Cardiac ventricle fibroblast (primary cell): ENCODE data around the gene ESYT2.

GRCh38 chr7:157614814-157616020, 278.4 kb downstream of the DNAJB6 start:
- RAMPAGE, long total RNA = no peak

DNA sequence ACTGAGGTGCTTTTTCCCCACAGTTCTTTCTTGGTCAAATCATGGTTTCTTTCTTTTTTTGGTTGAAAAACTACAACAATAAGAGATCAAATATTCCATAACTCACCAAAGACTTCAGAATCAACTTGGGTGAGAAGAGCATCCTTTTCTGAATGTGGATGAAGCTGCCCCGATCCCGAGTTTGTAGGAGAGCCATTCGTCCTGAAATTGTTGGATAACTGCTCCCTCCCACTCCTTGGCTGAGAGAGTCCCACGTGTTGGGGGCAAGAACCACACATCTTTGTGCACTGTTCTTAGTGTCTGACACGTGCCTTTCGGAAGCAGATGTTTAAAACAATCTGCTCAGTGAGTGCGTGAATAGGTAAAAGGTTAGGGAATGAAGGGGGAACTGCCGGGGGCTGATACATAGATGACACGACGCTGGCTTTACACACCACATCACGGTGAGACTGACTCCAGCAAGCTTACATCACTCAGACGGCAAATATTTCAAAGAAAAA, 575.7 kb downstream of the PTPRN2 start:
- RAMPAGE, long total RNA = no peak

- RAMPAGE, long total RNA = no peak
These were observed 494.3 kb downstream of the PTPRN2 start for GRCh38 chr7:158093334-158093669.

- RAMPAGE, long total RNA = no peak
These were observed 36.4 kb upstream of the NCAPG2 start for GRCh38 chr7:158741002-158741481.

GRCh38 chr7:158757048-158757789, 52.6 kb upstream of the NCAPG2 start:
- RAMPAGE, long total RNA = no peak

DNA sequence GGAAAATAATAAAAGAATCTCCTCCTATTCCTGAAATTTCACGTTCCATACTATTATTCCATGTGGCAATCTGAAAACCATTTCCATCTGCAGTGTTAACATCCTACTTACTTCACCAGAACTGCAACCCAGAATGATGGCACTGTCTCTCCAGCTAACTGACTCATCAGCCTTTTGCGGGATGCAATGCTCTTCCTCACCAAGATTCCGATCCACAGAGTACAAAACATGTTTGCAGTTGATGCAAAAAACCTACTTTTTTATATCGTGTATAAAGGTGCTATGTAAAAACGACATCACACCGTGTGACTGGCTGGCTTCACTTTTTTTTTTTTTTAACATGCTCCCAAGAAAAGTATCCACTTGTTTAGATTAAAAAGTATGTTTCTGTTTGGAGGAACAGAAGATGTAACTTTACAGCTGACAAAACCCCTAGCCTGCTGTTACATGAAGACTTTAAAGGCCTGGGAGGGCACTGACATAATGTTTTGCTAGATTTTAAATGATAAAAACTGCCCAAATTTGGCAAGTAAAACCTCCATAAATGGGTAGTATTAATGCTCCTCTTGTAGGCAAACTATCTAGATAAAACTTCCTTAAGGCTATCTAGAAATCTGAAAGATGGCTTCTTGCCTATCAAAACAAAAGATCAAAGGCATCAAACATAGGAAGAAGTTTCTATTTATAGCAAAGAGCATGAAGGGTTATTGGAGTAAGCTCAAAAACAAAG, 50.6 kb downstream of the ESYT2 start:
- RAMPAGE, long total RNA = no peak

GRCh38 chr7:158808043-158808635, 21.2 kb downstream of the ESYT2 start:
- RAMPAGE, long total RNA = no peak

GRCh38 chr7:158820852-158822220, 8.0 kb downstream of the ESYT2 start:
- RAMPAGE, long total RNA = no peak

GRCh38 chr7:158829092-158829585, at the start of gene ESYT2:
TSS of gene ESYT2 (minus strand) at chr7:158829509.
- RAMPAGE, long total RNA = no peak

DNA sequence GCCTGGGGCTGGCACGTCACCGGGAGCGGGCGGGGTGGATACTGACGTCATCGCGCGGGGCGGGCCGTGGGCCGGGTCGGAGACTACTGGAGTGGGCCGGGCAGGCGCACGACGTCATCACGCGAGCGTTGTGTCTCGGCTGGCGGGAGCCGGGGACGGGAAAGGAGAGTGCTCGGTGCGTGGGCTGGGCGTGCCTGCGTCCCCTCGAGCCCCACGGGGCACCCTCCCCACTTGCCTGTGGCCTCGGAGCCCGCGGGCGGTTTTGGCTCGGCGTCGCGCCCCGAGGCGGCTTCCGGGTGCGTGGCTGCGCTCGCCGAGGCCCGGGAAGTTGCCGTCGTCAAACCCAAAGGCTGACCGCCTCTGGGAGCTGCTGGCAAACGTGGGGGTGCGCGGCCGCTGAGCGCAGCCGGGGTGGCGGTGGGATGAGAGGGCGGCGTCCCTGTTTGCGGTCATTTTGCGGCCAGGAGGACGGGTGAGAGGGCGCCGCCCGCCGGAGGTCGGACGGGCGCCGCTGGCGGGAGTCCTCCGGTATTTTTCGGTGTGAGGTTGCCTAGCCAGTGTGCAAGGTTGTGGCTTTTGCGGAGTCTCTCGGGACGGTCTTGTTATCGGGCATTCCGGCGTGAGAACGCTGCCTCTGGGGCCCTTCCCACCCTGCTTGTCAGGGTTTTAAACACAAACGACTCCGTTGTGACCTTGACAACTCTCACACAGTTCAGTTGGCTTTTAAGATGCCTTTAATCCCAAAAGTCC, 452 bp upstream of the ESYT2 start:
- RAMPAGE, long total RNA = no peak

DNA sequence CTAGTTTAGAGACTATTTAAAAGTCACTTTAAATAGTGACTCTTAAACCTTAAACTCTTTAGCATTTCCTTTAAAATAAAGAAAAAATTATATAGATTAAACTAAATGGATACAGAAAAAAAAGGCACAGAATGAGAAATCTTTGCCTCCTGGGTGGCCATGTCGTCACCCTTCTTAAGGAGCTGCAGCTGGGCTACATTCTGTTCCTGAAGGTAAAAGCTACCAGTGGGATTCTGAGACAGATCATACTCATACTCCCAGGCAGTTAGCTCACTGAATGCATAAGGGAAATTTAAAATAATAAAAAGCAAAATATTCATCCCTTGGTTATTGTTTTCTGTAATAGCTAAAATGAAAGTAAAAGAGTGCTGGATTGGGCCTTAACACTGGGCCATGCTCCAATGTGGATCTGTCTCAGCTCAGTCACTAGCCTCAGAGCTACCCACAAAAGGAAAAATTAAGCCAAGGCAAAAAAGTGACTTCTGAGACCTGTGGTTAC, 9.0 kb upstream of the DYNC2I1 start:
- RAMPAGE, long total RNA = no peak

- RAMPAGE, long total RNA = no peak
These were observed 7.7 kb downstream of the DYNC2I1 start for GRCh38 chr7:158863872-158864628.

DNA sequence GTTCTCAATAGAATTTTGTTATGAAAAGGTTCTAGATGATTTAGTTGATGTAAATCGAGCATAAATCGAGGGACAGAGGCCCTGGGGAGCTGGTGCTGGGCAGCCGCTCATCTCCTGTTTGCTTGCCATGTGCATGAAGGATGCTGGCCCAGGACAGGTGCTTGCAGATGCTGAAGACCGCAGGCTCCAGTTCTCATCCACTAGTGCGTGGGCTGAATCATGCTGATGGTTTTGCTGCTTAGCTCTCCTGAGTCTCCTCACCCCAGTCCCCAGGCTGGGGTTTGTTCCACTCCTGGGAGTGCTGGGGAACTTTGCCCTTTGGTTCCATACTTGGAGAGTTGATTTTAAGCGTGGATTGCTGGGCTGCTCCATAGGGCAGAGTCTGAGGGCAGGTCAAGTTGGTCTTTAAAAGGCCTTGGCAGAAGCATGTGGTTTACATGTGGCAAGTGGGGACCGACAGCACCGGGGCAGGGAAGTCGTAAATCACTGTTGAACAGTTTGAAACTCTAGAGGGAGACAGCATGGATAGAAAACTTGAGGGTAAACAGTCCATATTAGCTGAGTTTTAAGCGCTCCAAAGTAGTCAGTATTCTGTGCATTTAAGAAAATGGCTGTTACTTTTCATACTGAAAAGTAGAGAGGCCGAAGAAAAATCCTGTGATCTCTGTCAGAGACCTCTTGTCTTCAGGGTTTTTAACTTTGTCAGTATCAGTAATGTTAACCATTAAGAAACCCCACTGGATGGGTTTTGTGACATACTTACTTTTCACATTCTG, 9.2 kb downstream of the DYNC2I1 start:
- RAMPAGE, long total RNA = no peak

DNA sequence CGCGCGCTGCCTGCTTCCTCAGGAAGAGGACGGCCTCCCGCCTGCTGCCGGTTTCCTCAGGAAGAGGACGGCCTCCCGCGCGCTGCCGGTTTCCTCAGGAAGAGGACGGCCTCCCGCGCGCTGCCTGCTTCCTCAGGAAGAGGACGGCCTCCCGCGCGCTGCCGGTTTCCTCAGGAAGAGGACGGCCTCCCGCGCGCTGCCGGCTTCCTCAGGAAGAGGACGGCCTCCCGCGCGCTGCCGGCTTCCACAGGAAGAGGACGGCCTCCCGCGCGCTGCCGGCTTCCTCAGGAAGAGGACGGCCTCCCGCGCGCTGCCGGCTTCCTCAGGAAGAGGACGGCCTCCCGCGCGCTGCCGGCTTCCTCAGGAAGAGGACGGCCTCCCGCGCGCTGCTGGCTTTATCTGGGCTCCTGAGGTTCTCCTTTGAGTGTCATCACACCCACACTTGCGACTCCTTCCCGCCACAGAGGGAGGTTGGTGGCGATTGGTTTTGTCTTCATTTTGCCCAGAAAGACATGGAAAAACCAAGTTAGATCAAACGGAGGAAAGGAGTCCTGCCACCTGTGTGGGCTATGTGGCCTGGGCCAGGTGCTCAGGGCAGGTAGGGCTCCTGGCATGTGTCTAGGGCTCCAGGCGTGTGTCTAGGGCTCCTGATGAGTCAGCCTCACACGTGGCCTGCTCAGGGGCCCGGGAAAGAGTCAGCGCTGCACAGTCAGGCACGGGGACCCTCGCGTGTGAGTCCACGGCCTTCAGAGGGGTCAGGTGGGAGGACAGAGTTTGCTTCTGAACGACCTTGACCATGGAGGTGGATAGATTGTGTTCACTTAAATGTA, 138.1 kb downstream of the VIPR2 start:
- RAMPAGE, long total RNA = no peak

GRCh38 chr7:159075636-159076180, 69.0 kb downstream of the VIPR2 start:
- RAMPAGE, long total RNA = no peak

- RAMPAGE, long total RNA = no peak
These were observed 48.8 kb downstream of the VIPR2 start for GRCh38 chr7:159095845-159096208.

GRCh38 chr7:159098780-159099160, 45.9 kb downstream of the VIPR2 start:
- RAMPAGE, long total RNA = no peak